ENCODE data around the gene INPP5D.

GRCh38 chr2:231321516-231322171 is 73.9 kb upstream of the B3GNT7 start:
- PRO-cap, 2 experiments = no peak in any of the 2 experiments
- RAMPAGE, long total RNA, 4 experiments = no peak in any of the 4 experiments

- PRO-cap, 2 experiments = no peak in any of the 2 experiments
- RAMPAGE, long total RNA, 4 experiments = no peak in any of the 4 experiments
Measured at GRCh38 chr2:231370964-231371720, 24.4 kb upstream of the B3GNT7 start.

DNA sequence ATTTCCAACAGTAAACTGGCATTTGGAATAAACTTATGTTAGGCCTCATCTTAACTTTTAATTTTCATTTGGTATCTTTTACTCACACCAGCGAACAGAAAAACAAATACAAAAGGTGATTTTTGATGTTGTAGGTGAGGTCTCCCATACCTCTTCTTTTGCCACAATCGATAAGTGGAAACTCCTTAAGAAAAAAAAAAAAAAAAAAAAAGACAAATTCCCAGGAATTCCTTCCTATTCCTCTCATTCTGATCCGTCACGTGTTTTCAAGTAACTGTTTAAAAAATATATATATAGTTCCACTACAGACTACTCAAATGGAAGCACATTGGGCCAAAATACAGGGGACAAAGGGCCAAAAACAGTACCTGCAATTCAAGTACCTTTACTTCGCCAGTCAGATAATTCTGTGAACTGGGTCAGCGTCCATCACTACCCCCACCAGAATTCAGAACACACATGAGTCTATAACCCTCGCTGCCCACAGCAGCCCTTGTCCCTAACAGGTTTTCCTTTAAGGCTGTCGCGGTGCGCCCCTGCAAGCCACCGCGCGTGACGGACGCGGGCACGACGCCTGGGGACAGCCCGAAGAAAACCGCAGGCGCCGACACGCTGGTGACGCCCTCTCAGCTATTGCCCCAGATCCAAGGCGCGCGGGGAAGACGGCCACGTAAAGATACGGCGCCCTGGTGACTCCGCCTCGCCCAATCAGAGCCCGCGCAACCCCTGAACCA is 16.4 kb downstream of the NMUR1 start:
- PRO-cap, 2 experiments = peak in 2 of 2 experiments; most common minus-strand start position 646 of the sequence (in 1)
- RAMPAGE, long total RNA, 4 experiments = start-site peak on the minus strand in 2 of 4 experiments, centred at positions 637 to 643 of the sequence, 6 to 26 reads per replicate

GRCh38 chr2:231557657-231558290 is 27.5 kb upstream of the NMUR1 start:
- PRO-cap, 2 experiments = no peak in any of the 2 experiments
- RAMPAGE, long total RNA, 4 experiments = no peak in any of the 4 experiments

DNA sequence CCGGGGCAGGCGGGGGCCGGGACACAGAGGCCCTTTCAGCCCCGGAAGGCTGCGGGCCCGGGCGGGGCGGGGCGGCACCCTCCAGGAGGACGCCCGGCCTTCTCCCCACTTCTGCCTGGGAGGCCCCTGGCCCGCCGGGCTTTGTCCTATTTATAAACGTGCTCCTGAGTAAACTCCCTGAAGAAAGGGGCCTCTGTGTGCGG is 12.2 kb downstream of the TEX44 start:
- PRO-cap, 2 experiments = peak in 2 of 2 experiments; most common plus-strand start position 180 of the sequence (in 2); most common minus-strand start position 143 of the sequence (in 2)
- RAMPAGE, long total RNA, 4 experiments = no peak in any of the 4 experiments

- PRO-cap, 2 experiments = no peak in any of the 2 experiments
- RAMPAGE, long total RNA, 4 experiments = no peak in any of the 4 experiments
Measured at GRCh38 chr2:231605169-231605357, 12.4 kb downstream of the TEX44 start.

DNA sequence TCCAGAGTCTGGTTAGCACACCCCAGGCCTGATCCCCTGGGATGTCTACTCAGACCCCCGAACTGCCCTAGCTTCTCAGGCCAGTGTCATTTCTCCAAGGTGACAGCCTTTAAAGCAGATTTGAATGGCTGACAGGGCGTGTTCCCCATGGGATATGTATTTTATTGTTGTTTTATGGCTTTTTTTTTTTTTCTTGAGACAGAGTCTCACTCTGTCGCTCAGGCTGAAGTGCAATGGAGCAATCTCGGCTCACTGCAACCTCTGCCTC is 40.8 kb upstream of the PTMA start:
- PRO-cap, 2 experiments = no peak in any of the 2 experiments
- RAMPAGE, long total RNA, 4 experiments = no peak in any of the 4 experiments

GRCh38 chr2:231672479-231673331 is 35.6 kb upstream of the PTMA start:
- PRO-cap, 2 experiments = peak in 2 of 2 experiments; most common plus-strand start chr2:231673138 (in 1); most common minus-strand start chr2:231672960 (in 1)
- RAMPAGE, long total RNA, 4 experiments = no peak in any of the 4 experiments

DNA sequence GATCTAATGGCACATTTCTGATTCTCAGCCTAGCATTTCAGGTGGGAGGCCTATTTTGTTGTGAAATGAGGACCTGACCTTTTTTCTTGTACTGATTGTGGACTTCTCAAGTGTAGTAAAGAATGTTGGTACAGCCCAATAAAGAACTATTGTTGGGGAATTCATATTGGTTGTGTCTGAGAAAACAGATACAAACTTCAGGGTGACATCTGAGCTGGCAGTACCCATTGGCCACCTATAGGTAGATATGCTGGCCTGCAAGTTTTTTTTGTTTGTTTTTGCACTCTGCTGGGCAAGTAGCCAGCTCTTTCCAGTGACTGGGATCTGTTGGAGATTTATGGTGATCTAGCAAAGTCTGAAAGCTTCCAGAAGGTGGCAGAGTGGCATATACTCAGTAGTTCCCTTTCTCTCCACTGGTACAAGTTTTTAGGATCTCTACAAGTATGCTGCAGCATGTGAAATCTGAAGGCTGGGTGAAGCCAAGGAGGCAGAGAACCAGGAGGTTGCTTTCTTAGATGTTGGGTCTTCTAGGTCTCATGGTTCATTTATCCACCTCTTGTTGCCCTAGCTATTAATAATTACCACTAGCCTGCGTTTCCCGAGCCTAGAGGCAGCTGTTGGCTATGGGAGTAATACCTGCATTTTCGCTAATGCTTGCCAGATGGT is 9.3 kb downstream of the COPS7B start:
- PRO-cap, 2 experiments = no peak in any of the 2 experiments
- RAMPAGE, long total RNA, 4 experiments = no peak in any of the 4 experiments

GRCh38 chr2:231905977-231906471 is 20.2 kb downstream of the NPPC start:
- PRO-cap, 2 experiments = no peak in any of the 2 experiments
- RAMPAGE, long total RNA, 4 experiments = no peak in any of the 4 experiments

GRCh38 chr2:232310148-232310837 is 68.3 kb upstream of the ALPP start:
- PRO-cap, 2 experiments = no peak in any of the 2 experiments
- RAMPAGE, long total RNA, 4 experiments = no peak in any of the 4 experiments

DNA sequence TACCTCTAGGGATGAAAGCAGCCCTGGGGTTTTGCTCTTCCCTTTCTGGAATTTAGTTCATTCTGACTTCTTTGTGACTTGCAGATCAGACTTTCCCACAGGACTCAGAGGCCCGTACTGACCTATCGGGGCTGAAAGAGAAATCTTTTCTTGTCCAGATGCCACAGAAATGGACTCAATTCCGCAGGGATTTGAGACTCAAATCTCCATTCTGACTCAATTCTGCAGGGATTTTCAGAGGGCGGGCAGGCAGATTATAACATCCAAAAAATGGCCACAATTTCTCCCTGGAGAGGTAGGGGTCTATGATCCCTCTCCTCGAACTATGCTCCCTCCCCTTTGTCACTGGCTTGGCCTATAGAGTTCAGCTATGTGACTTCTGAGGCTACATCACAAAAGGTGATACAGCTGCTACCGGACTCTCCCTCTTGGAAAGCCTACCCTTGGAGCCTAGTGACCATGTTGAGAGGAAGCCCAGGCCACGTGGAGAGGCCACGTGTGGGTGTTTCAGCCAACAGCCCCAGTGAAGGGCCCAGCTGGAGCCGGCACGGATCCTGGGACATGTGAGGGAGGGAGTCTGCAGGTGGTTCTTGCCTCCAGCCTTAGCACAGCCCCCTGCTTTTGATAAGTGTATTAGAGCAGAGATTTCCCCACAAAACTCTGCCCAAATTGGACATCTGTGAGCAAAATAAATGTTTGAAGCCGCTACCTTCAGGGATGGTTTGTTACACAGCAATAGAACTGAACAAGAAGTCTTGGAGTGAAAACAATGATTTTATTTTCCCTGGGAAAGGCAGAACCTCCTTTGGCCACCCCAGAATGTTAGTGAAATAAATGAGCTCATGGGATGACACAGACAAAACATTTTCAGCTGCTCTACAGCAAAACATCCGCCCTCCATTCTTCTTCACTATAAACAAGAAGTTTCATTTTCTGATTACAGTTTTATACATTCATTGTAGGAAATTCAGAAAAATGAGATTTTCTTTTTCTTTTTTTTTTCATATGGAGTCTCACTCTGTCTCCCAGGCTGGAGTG is 4.6 kb upstream of the EFHD1 start:
- PRO-cap, 2 experiments = no peak in any of the 2 experiments
- RAMPAGE, long total RNA, 4 experiments = no peak in any of the 4 experiments

GRCh38 chr2:232698511-232698883 is 1.4 kb downstream of the GIGYF2 start:
- PRO-cap, 2 experiments = no peak in any of the 2 experiments
- RAMPAGE, long total RNA, 4 experiments = no peak in any of the 4 experiments

GRCh38 chr2:232772486-232772825 is 3.9 kb downstream of the KCNJ13 start:
- PRO-cap, 2 experiments = no peak in any of the 2 experiments
- RAMPAGE, long total RNA, 4 experiments = no peak in any of the 4 experiments

DNA sequence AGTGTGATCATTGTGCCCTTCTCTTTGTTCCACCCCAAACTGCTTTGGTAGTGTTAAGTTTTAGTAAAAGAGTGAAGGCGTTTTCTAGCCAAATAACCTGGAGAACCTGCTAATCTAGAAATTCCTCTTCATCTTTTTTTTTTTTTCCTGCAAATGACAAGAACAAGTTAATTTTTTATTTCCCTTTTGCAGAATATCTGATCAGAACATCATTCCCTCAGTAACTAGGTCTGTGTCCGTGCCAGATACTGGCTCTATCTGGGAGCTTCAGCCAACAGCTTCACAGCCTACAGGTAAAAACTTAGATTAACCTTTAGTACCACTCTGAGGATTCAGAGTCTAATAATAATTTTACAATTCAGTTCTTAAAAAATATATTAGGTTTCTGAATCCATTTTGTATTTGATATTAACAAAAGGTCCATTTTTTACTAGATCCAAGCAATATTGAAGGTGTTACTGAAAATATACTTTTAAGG is 35.9 kb upstream of the KCNJ13 start:
- PRO-cap, 2 experiments = no peak in any of the 2 experiments
- RAMPAGE, long total RNA, 4 experiments = start-site peak on the plus strand in 2 of 4 experiments, centred at positions 245 to 247 of the sequence, 63 to 75 reads per replicate

- PRO-cap, 2 experiments = no peak in any of the 2 experiments
- RAMPAGE, long total RNA, 4 experiments = no peak in any of the 4 experiments
Measured at GRCh38 chr2:232874040-232874766, 4.1 kb downstream of the SNORC start.

DNA sequence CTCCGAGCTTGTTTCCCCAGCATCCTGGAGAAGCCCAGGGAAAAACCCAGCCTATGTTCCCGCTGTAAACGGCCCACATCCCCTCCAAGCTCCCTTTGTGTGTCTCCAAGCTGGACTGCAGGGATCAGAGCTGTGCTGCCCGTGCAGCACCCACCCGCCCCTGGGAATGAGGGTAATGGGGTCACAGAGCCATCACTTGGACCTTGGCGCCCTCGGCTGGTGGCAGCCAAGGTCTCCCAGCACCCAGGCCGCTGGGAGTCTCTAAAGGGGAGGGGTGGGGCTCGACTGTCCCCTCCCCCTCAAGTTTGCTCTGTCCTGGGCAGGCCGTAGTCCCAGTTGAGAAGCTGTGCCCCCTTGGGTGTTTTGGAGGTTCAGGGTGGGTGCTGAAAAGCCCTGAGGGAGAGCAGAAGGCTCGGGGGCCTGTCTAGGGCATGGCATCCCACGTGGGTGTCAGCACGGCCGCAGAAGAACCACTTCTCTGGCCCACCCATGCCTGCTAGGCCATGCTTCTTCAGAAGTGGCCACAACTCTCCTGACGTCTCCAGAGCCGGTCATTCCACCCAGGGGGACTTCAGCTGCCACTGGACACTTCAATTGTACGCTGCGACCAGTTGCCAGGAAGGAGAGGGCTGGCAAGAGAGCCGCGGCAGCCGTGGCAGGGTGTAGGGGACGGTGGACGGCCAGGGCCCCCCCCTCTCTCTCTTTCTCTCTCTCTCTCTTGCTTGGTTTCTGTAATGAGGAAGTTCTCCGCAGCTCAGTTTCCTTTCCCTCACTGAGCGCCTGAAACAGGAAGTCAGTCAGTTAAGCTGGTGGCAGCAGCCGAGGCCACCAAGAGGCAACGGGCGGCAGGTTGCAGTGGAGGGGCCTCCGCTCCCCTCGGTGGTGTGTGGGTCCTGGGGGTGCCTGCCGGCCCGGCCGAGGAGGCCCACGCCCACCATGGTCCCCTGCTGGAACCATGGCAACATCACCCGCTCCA is at the start of gene INPP5D:
INPP5D (plus strand) TSS at position 800 of the 976 bp plus-strand sequence.
- PRO-cap, 2 experiments = peak in 2 of 2 experiments; most common plus-strand start position 800 of the sequence (in 2); most common minus-strand start position 700 of the sequence (in 1)
- RAMPAGE, long total RNA, 4 experiments = start-site peak on the plus strand in 3 of 4 experiments, centred at positions 817 to 820 of the sequence, 24 to 304 reads per replicate

DNA sequence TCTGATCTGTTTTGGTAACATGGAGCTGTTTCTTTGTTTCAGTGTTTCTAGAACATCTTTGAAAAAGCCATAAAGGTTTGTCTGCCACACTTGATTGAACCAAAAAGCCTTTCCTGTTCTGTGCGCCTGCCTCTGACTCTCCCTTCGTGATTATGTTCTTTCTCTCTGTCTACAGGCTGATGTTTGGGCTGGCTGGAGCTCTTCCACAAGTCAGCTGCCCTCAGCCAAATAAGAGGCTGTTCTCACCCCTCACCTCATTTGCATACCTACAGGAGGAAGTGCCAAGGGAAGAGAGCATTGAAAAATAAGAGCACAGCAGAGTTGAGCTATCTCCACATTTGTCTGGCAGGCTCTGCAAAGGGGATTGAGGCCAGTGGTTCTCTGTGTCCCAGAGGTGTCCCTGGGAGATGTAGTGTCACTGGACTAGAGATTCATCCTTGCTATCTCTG is 15.8 kb downstream of the INPP5D start:
- PRO-cap, 2 experiments = no peak in any of the 2 experiments
- RAMPAGE, long total RNA, 4 experiments = no peak in any of the 4 experiments

- PRO-cap, 2 experiments = no peak in any of the 2 experiments
- RAMPAGE, long total RNA, 4 experiments = no peak in any of the 4 experiments
Measured at GRCh38 chr2:233100573-233101352, 40.6 kb downstream of the INPP5D start.

- PRO-cap, 2 experiments = no peak in any of the 2 experiments
- RAMPAGE, long total RNA, 4 experiments = start-site peak on the plus strand in 2 of 4 experiments, at chr2:233152394-233153466 at its widest, 6 to 8 reads per replicate
Measured at GRCh38 chr2:233152214-233153607, 92.6 kb downstream of the INPP5D start.